ENCODE results near the genes PRSS36 and TP53TG3E.

DNA sequence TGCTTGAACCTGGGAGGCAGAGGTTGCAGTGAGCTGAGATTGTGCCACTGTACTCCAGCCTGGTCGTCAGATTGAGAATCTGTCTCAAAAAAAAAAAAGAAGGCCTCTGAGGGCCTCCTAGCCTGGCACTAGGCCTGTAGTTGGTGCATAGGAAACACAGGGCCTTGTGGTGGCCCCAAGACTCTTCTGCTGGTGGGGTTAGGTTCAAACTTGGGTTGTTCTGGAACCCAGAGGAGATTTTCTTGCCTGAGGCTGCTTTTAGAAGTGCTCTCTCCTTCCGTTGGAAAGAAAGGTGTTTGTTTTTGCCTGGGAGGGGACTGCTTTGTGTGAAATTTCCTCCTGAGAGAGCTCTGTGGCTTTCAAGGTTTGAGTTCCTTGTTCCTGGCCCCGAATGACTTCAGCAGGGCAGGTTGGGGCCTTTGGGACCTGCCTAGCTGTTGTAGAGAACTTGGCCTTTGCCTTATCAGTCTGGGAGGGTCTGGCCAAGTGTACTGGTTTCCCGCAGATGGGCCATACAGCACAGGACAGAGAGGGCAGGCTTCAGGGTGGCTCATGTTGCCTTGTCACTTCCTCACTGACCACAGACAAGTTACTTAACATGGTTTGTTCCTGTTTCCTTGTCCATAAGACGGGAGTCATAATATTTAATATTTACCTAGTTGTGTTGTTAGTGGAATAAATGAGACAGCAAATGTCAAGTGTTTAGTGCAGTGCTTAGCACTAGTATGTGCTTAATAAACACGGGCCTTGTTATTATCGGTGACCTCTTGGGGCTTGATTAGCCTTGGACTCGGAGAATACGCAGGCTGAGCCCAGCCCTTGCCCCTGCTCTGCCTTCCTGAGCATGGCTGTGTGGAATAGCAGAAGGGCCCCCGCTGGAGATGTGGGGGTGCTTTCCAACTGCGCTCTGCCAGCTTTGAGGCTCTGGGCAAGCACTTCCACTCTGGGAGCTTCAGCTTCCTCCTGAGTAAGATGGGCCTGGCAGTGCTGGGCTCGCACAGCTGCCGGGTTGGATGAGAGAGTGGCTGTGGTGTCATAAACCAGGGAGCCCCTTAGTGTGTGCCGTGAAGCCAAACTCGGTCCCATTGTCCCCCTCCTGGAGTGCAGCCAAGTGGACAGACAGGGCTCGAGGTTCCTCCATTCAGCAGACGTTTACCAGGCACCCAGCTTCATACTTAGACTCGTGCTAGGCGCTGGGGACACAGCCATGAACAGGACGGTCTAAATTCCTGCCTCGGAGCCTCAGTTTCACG, 6.6 kb downstream of the PRSS8 start:
- PRO-cap, 3 experiments, result peak in 3 of 3 experiments; most common plus-strand start position 504 of the sequence (in 1); most common minus-strand start position 393 of the sequence (in 2)
- RAMPAGE, long total RNA, 4 experiments, result no peak in any of the 4 experiments
- RRBS, result no CpG with 5 or more reads among the region's 22 CpGs

GRCh38 chr16:31138399-31139279, 3.1 kb upstream of the PRSS8 start:
- PRO-cap, 3 experiments, result peak in 2 of 3 experiments; most common plus-strand start chr16:31138785 (in 1); most common minus-strand start chr16:31138652 (in 1)
- RAMPAGE, long total RNA, 4 experiments, result start-site peak on the plus strand in 1 of 4 experiments, at chr16:31138834-31138862 at its widest, 15 reads per replicate
- RRBS, result 4% methylated on average over 4 of the region's 22 CpGs

- PRO-cap, 3 experiments, result peak in 3 of 3 experiments; most common plus-strand start chr16:31149598 (in 3); most common minus-strand start chr16:31149472 (in 1)
- RAMPAGE, long total RNA, 4 experiments, result start-site peak on the minus strand in 2 of 4 experiments, at chr16:31149490-31150105 at its widest, 5 to 6 reads per replicate
- RRBS, result no CpG with 5 or more reads among the region's 27 CpGs
Measured at GRCh38 chr16:31149156-31150271, at the start of gene PRSS36. Gene PRSS36 (minus strand): TSS chr16:31150066.

DNA sequence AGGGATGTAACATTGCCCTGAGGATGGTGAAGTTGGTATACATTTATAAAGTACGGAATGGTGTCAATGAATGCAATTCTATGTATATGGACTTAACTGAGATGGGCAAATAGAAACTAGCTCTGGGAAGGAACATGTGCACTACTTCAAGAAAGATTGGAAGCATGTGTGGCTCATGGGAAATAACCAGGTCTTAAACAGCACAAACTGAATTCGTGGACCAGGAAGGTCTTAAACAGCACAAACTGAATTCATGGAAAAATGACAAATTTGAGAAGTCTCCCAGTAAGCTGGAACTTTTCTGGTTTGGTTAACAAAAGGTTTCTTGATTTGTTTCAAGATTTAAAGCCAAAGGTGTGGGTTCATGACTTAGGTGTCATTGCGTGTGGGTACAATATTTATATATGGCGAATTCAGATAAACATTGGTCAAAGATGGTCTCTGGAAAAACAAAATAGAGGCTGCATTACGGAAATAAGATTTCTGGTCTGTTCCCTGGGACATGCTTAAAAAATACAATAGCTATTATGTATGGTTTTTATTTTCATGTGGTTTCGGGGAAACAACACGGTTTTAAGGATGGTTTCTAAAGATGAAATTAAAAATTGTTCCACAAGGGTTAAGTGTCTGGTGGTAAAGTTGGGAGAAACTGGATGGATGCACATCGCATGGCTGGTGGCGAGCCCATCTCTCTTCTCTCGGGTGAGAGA, 7.5 kb downstream of the FUS start:
- PRO-cap, 3 experiments, result no peak in any of the 3 experiments
- RAMPAGE, long total RNA, 4 experiments, result no peak in any of the 4 experiments
- RRBS, result no CpG with 5 or more reads among the region's 10 CpGs

DNA sequence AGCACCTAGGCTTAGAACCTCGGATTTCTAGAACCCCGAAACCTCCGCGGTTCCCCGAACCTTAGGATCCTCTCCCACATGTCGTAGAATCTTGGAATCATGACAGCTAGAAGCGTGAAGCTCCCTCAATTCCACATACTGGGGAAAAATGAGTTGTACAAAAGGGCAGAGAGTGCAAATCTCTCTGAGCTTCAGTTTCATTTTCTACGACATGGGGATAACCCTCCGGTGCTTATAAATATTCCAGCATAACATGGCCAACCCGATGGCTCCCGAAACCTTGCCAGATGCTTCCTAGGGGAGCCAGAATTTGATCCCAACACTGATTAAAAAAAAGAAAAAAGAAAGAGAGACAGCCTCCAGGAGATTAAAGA, 487 bp upstream of the PYCARD start:
- PRO-cap, 3 experiments, result no peak in any of the 3 experiments
- RAMPAGE, long total RNA, 4 experiments, result no peak in any of the 4 experiments
- RRBS, result no CpG with 5 or more reads among the region's 11 CpGs

DNA sequence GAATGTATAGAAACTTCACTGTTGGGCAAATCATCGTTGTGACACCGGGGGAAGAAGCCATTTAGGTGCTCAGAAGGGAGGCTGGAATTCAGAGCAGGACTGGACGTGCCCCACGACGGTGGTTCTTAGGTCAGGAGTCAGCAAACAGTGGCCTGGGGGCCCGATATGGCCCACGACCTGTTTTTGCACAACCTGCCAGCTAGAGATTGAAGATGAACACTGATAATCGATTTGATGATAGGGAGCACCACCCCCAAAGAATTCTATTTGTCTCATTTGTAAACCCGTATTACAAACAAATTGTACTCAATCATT, 807 bp downstream of the ITGAM start:
- PRO-cap, 3 experiments, result no peak in any of the 3 experiments
- RAMPAGE, long total RNA, 4 experiments, result no peak in any of the 4 experiments
- RRBS, result no CpG with 5 or more reads among the region's 9 CpGs

- PRO-cap, 3 experiments, result no peak in any of the 3 experiments
- RAMPAGE, long total RNA, 4 experiments, result no peak in any of the 4 experiments
- RRBS, result no CpG with 5 or more reads among the region's 5 CpGs
Measured at GRCh38 chr16:31299781-31300071, 40.0 kb downstream of the ITGAM start.

- PRO-cap, 3 experiments, result peak in 1 of 3 experiments; most common plus-strand start chr16:31348801 (in 1)
- RAMPAGE, long total RNA, 4 experiments, result no peak in any of the 4 experiments
- RRBS, result no CpG with 5 or more reads among the region's 6 CpGs
Measured at GRCh38 chr16:31348493-31349252, 6.3 kb upstream of the ITGAX start.

DNA sequence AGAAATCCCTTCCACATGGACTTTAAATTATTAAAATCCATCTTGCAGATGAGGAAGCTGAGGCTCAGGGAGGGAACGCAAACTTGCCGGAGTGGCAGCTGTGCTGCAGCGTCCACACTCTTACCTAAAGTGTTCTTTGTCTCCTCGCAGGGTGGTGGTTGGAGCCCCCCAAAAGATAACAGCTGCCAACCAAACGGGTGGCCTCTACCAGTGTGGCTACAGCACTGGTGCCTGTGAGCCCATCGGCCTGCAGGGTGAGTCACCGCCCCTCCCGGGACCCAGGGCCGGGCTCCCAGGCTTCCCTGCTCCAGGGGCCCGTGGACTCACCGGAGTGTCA, 1.5 kb downstream of the ITGAX start:
- PRO-cap, 3 experiments, result no peak in any of the 3 experiments
- RAMPAGE, long total RNA, 4 experiments, result no peak in any of the 4 experiments
- RRBS, result 58% methylated on average over 3 of the region's 11 CpGs

DNA sequence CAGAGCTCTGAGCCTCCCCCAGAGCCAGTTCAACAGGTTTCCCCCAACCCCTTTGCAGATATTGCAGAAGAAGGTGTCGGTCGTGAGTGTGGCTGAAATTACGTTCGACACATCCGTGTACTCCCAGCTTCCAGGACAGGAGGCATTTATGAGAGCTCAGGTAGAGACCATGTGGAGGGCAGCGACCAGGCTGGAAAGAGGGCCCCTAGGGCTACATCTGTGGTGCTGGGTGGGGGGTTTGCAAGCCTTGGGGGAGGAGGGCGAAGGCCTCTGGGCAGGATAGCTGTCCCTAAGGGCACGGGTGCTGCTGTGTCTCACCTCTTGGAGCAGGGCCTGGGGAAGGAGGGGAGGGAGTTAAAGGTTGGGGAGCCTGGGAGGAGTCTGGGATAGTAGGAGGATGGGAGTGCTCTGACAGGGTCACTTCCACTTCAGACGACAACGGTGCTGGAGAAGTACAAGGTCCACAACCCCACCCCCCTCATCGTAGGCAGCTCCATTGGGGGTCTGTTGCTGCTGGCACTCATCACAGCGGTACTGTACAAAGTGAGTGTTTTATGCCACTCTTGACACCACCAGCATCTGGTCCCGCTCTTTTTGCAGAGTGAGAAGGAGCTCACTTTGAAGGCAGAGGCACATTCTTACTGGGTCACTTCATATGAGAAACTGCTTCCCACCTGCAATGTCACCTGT, 12.5 kb upstream of the ITGAD start:
- PRO-cap, 3 experiments, result no peak in any of the 3 experiments
- RAMPAGE, long total RNA, 4 experiments, result no peak in any of the 4 experiments
- RRBS, result no CpG with 5 or more reads among the region's 13 CpGs

- PRO-cap, 3 experiments, result peak in 1 of 3 experiments; most common minus-strand start chr16:31453761 (in 1)
- RAMPAGE, long total RNA, 4 experiments, result no peak in any of the 4 experiments
- RRBS, result 52% methylated on average over 3 of the region's 25 CpGs
Measured at GRCh38 chr16:31453233-31454370, 5.7 kb upstream of the ARMC5 start.

- PRO-cap, 3 experiments, result no peak in any of the 3 experiments
- RAMPAGE, long total RNA, 4 experiments, result no peak in any of the 4 experiments
- RRBS, result under 1% methylated on average over 4 of the region's 6 CpGs
Measured at GRCh38 chr16:31458403-31458508, 1.0 kb upstream of the ARMC5 start.

DNA sequence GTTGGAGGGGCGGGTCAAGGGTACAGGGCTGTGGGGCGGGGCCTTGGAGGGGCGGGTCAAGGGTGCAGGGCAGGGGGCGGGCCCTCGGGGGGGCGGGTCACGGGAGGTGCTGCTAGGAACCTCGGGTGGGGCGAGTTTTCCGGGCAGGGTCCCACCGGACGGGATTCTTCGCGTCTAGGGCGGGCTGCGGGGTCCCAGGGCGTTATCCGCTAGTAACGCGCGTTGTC, 5.0 kb downstream of the TGFB1I1 start:
- PRO-cap, 3 experiments, result peak in 3 of 3 experiments; most common plus-strand start position 95 of the sequence (in 1)
- RAMPAGE, long total RNA, 4 experiments, result no peak in any of the 4 experiments
- RRBS, result no CpG with 5 or more reads among the region's 21 CpGs

DNA sequence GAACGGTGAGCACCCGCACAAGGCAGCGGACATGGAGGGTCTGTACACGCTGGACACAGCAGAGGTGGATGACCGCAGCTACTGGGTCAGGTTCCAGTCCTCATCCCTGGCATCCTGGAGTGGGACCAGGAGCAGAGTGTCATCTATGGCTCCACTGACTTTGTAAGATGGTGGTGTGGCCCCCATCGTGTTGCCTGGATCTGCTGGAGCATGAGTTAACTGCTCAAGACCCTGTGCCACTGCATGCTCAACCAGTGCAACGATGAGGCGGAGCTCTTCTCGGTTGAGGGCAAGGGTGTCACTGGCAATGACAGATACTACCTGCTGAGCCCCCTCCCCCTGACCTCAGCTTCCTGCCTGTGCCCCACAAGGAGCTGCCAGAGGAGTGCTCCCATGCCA, 4.9 kb upstream of the KRBOX5 start:
- PRO-cap, 3 experiments, result no peak in any of the 3 experiments
- RAMPAGE, long total RNA, 4 experiments, result no peak in any of the 4 experiments
- RRBS, result no CpG with 5 or more reads among the region's 9 CpGs

- PRO-cap, 3 experiments, result no peak in any of the 3 experiments
- RAMPAGE, long total RNA, 4 experiments, result no peak in any of the 4 experiments
- RRBS, result no CpG with 5 or more reads among the region's 8 CpGs
Measured at GRCh38 chr16:32868311-32868662, 192.3 kb upstream of the TP53TG3 start.

DNA sequence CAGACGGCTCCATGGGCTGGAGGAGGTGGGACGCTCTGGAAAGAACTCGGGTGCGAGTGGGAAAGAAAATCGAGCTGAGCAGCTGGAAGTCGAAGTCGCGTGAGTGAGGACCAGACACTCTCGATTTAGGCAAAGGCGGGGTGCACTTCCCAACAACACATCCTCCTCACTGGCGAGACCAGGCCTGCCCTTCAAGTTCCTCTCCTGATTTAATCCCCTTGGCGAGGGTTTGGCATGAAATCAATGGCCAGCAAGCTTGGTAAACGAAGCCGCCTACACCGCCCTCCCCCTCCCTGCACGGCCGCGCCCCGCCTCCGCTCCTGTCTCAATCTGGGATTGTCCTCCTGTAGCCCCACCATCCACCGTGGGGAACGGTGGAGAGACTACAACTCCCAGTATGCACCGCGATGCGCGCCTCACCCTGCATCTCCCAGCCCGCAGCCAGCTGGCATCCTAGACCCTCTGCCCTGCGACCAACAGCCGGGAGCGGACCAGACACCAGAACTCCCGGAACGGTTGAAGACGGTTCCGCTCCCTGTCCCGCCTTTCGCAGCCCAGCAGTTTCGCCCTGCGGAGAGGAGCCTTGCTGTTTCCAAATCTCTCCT, at the start of gene TP53TG3E:
Gene TP53TG3E, plus strand, starts transcription at position 340 of the 605 bp plus-strand sequence.
- PRO-cap, 3 experiments, result no peak in any of the 3 experiments
- RAMPAGE, long total RNA, 4 experiments, result no peak in any of the 4 experiments
- RRBS, result no CpG with 5 or more reads among the region's 38 CpGs

DNA sequence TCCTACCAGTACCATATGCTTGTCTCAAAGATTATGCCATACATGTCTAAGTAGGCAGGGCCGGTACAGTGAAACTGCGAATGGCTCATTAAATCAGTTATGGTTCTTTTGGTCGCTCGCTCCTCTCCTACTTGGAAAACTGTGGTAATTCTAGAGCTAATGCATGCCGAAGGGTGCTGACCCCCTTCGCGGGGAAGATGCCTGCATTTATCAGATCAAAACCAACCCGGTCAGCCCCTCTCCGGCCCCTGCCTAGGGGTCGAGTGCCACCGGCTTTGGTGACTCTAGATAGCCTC, 700.6 kb downstream of the TP53TG3F start:
- PRO-cap, 3 experiments, result no peak in any of the 3 experiments
- RAMPAGE, long total RNA, 4 experiments, result no peak in any of the 4 experiments
- RRBS, result no CpG with 5 or more reads among the region's 11 CpGs

GRCh38 chr16:35505972-35506662, 2046.7 kb downstream of the TP53TG3F start:
- PRO-cap, 3 experiments, result no peak in any of the 3 experiments
- RAMPAGE, long total RNA, 4 experiments, result no peak in any of the 4 experiments
- RRBS, result no CpG with 5 or more reads among the region's 41 CpGs

DNA sequence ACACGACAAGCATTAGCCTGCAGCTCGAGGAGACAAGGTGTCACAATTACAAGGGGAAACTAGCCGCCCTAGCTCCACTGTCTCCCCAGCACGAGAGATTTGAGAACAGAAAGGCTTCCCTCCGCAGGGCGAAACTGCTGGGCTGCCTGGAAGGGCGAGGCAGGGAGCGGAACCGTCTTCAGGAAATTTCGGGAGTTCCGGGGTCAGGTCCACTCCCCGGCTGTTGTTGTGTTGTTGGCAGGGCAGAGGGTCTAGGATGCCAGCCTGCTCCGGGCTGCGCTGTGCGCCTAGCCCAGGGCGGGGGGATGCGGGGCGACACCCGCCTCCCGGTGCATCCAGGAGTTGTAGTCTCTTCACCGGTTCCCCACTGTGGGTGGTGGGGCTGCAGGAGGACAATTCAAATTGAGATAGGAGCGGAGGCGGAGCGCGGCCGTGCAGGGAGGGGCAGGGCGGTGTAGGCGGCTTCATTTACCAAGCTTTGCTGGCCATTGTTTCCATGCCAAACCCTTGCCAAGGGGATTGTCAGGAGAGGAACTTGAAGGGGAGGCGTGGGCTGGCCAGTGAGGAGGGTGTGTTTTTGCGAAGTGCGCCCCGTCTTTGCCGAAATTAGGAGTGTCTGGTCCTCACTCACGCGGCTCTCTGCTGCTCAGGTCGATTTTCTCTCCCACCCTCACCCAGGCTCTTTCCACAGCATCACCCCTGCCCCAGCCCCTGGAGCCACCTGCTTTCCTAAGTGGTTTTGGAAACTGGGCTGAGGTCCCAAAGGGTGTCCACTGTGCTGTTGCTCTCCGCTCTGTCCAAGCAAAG, 2047.5 kb downstream of the TP53TG3F start:
- PRO-cap, 3 experiments, result no peak in any of the 3 experiments
- RAMPAGE, long total RNA, 4 experiments, result no peak in any of the 4 experiments
- RRBS, result 50% methylated on average over 9 of the region's 37 CpGs

DNA sequence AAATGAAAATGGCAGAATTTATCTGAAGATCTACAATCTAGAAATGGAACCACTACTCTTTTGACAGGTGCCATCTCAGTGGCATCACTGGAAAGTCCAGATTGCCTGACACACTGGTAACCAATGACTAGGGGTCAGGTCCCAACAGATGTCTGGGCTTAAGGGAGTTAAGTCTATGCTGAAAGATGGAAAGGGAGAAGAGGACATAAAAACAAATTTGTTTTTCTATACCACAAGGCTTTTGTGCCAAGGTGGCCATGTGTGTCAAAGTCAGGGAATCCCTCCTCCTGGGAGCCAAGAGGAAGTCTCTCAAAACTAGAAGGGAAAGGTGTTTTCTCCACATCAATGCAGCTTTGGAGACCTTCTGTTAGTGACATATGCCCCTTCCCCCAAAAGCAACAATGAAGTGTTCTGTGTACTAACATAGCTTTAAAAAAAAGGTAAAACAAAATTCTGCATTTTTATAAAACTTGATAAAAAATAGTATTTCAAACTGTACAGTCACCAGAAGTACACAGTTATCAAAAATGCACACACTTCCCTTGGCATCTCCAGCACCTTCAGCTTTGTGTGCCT, 2343.0 kb downstream of the TP53TG3F start:
- PRO-cap, 3 experiments, result no peak in any of the 3 experiments
- RAMPAGE, long total RNA, 4 experiments, result no peak in any of the 4 experiments